Neural cell (in vitro differentiated cells): Measurements from ENCODE around the gene ADAM23.

DNA sequence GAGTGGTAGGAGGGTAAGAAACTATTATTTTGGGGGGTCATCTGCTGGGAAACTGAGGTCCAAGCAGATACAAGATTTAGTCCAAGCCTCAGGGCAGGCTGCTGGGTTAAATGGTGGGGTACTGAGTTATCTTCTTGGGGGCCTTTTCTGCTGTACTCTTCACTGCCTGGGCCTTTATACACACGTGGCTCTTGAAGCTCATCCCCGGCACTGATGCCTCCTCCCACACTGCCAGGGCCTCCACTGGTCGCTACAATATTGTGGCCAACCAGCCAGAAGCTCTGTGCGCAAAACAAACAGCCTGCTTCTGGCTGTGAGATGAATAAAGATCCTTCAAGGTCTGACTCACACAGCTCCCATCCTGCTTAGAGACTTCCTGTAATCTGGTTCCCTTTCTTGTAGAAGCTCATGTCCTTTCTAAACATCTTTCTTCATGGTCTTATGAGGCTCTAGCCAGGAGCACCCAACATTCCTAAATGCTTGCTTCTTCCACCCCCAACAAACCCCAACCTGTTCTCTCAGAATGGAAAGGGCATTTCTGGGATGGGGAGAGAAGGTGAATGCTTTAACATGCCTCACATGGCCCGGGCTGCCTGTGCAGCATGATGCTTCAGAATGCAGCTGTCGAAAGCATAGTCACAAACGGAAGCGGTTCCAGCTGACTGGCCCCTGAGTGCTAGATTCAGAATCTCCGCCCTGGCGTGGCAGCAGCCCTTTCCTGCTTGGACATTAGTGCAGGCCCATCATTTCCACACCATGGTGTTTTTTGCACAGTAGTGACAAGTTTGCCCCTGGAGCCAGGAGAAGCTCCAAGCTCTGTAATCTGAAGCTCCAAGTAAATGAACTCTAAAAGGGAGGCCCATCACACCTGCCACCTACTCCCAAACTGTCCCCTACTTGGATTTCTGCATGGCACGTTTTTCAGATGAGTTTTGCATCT is 24.6 kb downstream of the NRP2 start:
- RAMPAGE, long total RNA, result no peak

GRCh38 chr2:205721406-205721983 is 39.2 kb downstream of the NRP2 start:
- RAMPAGE, long total RNA, result no peak

DNA sequence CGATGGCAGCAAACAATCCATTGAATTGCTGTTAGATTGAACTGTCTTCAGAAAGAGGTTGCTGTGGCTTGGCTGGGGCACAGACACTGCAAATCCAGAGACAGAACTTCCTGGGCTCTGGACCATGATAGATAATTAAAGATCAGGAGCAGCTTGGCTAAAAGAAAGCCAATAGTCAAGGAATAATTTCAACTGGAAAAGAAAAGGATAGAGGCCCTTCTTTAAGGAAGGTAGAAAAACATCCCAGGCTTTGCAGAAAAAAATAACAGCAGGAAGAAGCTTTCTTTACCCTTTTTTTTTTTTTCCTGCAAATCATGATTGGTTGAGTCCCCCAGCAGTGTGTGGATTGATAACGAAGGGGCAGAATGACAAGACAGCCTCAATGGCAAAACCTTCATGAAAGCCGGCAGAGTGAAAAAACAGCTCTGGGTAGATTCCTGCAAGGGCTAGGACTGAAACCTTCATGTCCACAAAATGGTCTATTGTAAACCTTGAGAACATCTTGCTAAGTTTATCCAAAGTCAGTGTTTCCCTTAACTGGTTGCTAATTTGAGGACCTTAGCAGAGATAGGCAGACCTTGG is 75.4 kb downstream of the NRP2 start:
- RAMPAGE, long total RNA, result no peak

DNA sequence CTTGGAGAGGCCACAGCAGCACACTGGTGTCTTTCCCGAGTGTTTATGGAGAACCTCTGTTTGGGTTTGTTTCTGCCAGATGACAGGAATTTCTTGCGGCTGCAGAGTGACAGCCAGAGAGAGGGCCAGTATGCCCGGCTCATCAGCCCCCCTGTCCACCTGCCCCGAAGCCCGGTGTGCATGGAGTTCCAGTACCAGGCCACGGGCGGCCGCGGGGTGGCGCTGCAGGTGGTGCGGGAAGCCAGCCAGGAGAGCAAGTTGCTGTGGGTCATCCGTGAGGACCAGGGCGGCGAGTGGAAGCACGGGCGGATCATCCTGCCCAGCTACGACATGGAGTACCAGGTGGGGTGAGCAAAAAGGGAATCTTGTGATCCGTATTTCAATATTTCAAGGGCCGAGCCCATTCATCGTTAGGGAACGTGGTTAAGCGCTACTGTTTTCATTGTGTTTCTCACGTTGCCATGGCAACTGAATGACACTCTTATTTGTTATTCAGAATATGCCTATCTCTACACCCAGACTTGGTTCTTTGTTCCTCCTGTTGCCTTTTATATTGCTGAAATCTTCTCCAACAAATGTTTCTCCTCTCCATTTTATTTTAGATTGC is 81.4 kb downstream of the NRP2 start:
- RAMPAGE, long total RNA, result no peak

DNA sequence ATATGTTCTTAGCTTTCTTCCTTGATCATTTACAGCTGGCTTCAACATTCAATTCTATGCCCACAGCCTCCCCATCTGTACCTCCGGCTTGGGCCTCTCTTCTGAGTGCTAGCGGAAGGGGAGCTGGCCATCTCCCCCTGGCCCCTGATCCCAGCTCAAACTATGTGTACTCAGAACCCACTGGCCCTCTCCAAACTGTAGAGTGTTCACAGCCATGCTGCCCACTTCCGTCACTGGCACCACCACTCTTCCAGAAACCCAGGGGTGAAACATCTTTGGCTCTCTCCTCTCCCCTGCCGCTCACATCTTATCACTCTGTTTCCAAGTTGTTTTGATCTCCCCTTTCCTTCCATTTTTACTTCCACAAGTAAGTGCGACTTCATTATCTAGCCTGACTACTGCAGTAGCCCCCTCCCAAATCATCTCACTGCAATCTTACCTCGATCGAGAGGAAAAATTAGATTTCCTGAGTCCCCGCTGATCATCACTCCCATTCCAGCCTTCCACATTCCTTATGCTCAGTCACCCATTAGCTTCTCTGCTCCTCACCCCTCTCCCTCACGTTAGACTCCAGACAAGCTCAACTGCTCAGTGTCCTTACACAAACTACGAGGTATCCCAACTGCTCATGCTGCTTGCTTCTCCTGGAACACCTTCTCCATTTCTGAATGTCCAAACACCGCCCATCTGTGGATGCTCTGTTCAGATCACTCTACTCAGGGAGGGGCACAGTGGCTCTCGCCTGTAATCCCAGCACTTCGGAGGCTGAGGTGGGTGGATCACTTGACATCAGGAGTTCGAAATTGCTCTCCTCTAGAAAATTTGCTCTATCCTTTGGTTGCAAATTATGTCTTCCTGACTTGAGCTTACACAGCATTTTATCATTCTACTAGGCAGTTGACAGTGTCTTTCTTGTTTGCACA is 96.7 kb downstream of the INO80D start:
- RAMPAGE, long total RNA, result no peak

DNA sequence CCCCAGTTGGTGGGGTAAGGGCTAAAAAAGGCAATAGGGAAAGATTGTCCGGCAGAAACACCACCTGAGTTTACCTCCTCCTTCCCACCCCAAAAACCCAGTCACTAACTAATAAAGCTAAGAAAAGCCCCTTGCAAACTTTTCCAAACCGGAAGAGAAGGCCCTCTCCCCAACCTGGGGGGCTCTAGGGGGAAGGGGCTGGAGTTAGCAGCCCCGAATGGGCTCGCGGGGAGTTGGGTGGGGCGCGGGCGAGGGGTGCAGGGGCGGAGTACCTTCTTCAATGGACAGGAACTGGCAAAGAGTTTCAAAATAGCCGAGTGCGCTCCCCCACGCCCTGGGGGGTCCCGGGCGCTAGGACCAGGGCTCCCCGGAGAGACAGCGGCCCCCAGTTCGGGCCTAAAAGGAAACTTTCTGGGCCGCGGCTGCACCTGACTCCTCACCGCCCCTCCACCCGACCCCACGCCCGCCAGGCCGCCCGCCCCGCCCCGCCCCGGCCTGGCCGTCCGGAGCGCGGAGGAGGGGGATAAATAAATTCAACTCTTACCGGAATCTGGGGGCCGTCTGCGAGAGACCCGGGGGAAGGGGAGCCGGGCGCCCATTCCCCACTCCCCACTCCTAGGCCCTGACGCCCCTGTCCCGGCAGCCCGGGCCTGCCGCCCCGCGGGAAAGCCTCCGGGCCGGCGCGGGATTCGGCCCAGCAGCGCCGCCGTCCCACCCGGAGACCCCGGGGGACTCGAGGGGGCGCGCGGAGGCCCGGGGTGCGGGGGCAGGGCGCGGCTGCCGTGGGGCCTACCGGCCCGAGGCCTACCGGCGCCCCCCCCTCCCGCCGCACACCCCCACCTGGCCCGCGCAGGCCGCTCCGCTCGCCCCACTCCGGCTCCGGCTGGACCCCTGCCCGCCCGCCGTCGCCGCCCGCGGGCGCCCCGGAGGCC is 933 bp downstream of the INO80D start:
- RAMPAGE, long total RNA, result start-site peak on the minus strand centred at position 655 of the sequence, 181 bp wide, 13 and 35 reads in 2 replicates

DNA sequence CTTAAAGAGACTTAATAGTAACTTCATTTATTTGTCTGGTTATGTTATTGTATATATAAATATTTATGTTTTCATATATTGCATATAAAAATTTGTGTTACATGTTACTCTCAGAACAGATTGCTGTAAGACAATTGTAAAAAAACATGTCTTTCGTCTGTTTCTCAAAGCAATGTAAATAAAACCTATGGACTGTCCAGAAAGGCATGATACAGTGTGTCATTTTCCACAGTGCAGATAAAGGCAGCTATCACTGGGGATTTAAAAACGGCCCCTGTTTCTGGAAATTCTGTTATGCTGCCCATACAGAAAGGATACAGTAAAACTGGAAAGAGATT is 649 bp upstream of the INO80D start:
- RAMPAGE, long total RNA, result no peak

DNA sequence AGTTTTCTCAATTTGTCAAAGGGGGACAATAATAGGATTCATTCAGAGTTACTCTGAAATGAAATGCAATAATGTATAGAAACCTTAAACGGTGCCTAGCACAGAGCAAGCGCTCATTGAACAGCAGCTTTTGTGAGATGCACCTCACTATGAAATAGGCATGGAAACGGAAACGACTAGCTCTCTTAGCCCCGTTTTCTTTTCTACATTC is 408 bp upstream of the ZDBF2 start:
- RAMPAGE, long total RNA, result no peak

GRCh38 chr2:206443151-206444325 is at the start of gene ADAM23:
ADAM23 (plus strand) TSS chr2:206443532.
- RAMPAGE, long total RNA, result no peak

DNA sequence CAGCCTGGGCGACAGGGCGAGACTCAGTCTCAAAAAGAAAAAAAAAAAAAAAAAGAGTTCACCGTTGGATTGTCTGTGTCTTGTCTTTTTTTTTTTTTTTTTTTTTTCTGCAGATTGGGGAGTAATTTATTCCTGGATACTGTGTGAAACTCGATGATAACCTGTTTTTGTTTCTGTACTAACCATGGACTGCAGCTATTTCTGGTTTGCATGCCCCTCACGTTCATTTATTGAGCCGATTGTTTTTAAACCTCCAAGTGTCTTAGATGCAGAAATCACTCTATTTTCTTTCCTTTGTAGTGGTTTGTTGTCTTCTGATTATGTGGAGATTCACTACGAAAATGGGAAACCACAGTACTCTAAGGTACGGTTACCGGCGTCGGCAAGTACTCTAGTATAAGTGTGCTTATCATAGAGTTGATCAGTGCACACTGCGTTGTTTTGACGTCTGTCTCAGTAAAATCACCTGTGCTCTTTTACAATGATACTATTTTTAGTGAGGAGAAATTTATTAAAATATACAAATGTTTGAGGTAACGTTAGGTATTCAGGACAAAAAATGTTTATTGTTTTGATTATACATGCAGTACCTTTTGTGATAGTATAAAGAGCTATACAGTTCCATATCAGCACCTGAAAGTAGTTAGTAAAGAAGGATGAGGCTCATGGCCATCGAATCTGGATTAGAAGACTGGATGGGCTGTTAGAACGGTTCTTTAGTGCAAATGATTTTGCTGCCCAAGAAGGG is 87.4 kb downstream of the ADAM23 start:
- RAMPAGE, long total RNA, result no peak

DNA sequence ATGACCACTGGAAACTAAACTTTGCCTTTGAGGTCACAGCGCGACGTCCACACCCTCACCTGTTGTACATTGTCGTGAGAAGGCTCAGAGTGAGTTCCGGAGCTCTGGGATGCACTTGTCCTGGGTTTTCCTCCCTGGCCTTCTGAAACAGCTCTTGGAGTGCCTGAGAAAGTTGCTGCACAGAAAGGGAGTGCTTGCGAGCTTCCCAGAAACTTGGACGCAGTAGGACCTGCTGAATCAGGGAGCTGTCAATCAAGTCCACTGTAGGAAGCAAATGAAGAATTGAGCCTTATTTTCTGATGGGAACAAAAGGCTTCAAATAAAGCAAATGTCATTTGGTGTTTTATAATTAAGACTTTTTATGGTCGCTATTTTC is 11.0 kb downstream of the DYTN start:
- RAMPAGE, long total RNA, result no peak

DNA sequence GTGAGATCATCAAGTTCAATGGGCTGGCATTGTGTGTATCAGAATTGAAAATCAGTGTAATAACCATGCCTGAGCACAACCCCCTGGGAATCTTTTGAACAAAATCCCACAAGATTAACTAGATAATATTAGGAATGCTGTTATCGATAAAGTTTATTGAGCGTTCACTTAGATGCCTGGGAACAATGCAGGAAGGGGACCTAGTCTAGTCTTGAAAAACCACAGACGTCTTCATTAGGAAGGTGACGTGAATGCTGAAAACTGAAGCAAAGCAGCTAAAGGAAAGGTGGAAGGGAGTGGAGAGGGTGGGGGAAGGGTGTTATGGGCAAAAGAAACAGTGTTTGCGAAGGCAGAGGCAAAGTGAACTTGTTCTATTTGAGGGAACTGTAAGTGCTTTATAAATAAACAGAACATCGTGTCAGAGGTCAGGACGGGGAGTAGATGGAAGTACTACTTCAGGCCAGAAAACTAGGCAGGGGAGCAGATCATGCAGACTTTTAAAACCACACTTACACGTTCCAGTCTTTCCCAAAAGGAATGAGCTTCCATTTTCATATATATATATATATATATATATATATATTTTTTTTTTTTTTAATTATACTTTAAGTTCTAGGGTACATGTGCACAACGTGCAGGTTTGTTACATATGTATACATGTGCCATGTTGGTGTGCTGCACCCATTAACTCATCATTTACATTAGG is 57.8 kb downstream of the FASTKD2 start:
- RAMPAGE, long total RNA, result no peak

- RAMPAGE, long total RNA, result no peak
Measured at GRCh38 chr2:207037496-207038202, 98.3 kb downstream of the CPO start.

- RAMPAGE, long total RNA, result no peak
Measured at GRCh38 chr2:207156379-207156997, 9.3 kb downstream of the KLF7 start.

DNA sequence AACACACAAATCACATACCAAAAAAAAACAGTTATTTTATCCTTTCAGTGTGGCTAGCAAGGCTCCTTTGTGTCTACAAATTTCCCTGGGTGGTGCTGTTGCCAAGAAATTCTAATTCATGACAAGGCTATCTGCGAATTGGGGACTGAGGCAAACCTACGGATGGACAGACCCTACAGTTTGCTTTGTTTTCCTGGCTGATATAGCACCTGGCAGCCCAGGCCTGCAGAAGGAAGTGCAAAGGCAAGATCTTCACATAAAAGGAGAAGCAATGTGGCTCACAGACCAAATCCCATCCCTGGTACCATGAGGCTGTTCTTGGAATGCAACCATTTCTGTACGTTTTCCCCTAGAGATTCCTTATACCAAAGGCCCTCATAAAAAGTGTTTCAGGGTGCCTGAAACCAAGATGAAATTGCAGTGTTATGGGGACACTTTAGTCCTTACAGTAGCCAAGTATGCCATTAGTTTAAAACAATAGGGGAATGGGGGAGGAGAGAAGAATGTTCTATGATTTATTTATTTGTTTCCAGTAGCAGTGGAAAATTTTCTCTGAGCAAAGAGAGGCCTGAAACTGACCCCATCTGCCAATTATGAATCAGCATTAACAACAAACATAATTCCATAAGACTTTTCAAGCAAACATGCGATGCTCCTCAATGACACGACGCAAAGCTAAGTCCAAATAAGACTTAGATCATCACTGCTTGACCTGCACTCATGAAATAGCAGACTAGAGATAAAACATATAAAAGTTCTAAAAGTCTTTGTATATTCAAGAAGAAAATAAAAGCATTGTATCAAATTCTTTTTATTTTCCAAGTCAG is 4.2 kb downstream of the KLF7 start:
- RAMPAGE, long total RNA, result no peak

DNA sequence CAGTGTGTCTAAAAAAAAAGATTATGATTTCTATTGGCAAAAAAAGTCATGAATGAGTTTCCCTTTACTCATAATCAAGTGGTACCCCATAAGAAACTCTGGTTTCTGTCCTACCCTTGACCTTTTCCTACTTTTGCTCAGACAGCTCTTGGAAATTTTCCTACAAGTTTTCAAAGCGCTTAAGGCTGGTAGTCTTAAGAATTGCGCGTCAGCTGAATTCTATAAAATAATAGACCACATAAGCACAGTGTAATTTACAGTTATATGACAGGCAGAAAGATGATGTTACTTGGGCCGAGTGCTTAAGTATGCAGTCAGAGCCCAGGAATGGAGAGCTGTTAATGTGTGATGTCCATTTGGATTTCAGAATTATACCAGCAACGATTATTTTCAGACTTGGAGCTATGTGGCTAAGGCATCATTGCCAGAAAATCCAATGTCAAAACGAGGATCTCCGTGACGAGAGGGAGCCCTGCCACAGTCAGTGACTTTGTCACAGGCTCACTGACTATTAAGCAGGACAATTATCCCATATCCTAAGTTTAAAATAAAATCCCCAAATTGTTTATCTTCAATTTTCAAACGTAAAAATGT is 3.5 kb downstream of the KLF7 start:
- RAMPAGE, long total RNA, result no peak

DNA sequence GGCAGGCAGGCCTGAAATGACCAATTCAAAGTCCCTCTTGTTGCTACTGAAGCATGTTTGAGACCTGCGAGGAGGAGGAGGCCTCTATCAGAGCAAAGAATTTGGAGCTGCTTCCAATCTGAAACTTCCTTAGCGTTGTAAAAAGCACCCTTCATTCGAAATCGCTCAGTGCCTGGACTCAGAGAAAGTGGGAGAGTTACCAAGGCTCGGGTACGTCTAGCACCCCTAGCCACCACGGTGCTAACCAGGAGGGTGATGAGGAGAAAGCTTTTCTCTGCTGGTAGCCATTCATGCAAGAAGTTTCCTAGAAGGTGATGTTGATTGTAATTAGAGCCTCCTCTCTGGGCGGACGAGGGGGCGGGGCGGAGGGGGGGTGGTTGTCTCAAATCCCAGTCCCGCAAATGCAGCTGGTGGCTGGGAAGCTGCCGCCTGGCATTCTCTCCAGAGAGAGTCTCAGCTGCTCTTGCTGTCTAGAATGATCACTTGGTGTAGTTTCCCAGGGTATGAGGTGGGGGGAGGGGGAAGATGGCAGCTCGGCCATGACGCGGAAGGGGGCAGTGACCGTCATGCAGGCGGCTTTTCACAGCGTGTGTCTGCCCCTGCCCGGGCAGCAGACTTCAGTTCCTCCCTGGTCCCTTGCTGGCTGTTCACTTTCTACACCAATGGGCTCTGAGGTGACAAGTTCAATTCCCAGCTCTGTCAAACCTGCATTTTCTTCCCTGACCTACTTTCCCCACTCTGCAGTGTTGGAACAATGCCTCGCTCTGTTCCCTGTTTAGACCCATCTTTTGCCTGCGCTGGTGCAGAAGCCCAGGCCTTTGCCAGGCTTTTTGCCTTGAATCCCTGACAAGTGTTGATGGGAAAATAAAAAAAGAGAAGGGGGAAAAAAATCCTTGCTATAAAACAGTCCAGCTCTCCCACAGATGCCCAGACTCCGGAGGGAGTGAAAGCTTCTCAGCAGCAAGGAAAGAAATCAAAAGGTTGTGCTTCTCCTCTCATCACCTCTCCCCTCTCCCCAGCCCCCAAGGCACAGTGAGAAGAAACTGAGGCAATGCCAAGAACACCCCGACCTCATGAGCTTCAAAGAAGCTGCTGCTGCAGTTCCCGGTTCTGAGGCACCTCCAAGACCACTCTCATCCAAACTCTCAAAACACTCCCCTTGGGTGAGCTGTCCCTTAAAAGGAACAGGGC is 61.5 kb upstream of the KLF7 start:
- RAMPAGE, long total RNA, result no peak

DNA sequence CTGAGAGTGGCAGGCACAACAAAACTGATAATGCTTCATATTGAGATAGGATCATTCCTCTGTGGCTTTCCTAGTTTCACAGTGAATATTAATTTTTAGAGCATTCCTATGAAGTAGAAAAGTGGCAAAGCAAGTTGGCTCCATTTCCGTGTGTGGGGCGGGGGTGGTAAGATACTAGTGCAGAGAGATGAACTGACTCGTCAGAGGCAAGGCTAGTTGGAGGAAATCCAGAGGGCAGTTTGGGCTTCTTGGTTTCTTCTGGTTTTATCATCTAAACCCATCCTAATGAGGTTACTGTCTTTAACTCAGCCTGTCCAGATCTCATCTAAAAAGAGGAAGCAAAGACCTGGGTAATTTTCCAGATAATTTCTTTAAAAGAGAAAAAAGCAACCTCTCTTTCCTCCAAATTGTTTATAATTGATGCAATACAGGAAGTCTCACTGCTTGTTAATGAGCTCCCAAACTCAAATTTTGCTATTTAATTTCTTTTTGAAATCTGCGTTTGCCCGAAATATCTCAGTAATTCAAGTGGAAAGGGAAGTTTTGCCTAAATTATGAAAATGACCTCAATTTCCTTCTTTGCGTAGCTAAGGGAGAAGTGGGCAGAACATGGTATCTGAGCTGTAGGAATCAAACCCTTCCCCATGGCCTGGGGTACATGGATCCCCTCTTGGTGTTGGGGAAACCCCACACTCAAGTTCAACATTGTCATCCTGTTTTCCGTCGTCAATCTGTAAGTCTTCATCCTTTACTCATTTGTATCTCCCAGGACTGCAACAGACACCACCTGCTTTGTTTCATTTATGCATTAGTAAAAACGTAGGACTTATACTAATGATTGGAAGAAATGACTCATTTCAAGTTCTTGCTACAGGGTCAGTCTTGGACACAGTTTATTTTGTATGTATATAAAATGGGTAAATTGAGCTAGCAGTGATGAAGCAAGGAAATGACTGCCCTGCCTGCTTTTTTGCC is 89.0 kb upstream of the KLF7 start:
- RAMPAGE, long total RNA, result no peak

GRCh38 chr2:207256647-207257300 is 91.0 kb upstream of the KLF7 start:
- RAMPAGE, long total RNA, result no peak

- RAMPAGE, long total RNA, result no peak
Measured at GRCh38 chr2:207502651-207503630, 26.8 kb upstream of the CREB1 start.